Anterior vena cava (tissue), 1 donor: ENCODE results near the genes AKAP3 and KCNA5.

GRCh38 chr12:4450470-4451060, 5.0 kb upstream of the FGF6 start:
- PRO-cap: no peak

DNA sequence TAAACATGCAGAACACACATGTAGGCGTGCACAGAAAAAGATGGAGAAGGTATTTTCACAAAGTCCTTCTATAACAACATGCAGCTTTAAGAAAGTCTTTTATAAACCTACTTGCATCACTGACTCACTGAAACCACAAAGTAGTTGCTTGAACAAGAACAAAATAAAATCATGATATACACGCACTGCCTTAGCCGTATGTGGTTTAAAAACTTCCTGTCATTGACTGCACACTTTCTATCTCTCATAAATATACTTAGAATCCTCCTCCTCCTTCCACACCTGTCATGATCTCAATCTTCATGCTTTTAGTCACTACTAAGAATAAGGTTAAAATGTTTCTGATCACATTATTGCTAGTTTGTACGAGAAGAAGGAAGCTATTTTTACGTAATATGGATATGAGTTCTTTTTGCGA, 31.4 kb downstream of the C12orf4 start:
- PRO-cap: no peak

DNA sequence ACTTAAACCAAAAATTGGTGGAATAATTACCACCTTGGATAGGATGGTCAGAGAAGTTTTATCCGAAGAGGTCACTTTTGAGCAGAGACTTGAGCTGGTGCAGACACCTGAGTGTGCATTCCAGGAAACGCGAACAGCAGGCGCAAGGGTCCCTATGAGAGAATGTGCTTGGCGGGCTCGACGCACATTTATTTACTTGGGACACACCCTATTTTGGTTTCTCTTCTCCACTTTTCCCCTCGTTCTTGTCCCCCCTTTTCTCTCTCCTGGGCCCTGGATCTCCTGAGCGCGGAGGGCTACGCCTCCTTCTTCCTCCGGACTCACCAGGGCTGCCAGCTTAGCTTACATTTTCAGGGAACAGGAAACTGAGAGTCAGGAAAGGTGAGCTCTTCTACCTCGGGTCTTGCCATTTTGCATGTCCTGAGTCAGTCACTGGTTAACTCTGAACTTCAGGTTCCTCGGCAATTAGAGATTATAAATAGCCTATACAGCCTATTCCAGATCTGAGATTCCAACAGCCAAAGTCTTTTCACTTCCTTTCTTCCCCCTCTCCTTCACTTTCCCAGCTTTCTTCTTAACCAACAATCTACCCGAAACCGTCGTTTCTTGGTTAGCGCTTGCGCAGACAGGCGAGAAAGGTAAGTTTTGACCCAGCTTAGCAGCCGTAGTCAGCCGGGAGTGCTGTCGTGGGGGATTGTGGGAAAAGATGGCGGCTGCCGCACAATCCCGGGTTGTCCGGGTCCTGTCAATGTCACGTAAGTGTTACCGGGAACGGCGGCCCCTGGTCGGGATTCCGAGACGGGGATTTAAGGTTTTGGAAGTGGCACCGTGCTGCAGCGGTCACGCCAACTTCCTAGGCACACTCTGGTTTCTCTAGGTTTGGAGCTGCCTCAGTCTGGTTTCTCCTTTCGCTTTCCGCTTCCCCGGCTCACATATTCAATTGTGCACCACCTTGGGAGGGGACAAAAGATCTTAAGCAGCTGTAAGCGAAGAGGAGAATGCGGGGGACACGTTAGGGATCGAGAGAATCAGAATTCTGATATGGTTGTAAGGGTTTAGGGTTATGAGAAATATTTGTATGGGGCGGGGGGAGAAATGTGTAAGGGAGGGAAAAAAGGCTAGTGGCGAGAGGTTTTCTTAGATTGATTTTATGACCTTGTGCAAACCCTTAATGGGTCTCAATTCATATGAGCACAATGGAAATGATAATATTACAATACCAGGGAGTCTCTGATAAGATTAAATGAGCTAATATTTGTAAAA, at the start of gene AKAP3:
AKAP3 (minus strand) TSS at position 631 of the 1,263 bp plus-strand sequence.
- PRO-cap: unidirectional peak, plus-strand start at position 697 of the sequence

GRCh38 chr12:4819601-4820028, 10.5 kb downstream of the KCNA6 start:
- PRO-cap: no peak

- PRO-cap: bidirectional peak, plus-strand start at chr12:5043946, minus-strand start at chr12:5043747
Observed at GRCh38 chr12:5043452-5044243, at the start of gene KCNA5. Gene KCNA5 (plus strand): TSS chr12:5043879.

DNA sequence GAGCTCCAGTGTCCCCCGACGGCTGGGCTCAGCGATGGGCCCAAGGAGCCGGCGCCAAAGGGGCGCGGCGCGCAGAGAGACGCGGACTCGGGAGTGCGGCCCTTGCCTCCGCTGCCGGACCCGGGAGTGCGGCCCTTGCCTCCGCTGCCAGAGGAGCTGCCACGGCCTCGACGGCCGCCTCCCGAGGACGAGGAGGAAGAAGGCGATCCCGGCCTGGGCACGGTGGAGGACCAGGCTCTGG, 485 bp downstream of the KCNA5 start:
- PRO-cap: no peak

GRCh38 chr12:5437633-5438180, 5.8 kb downstream of the NTF3 start:
- PRO-cap: no peak

GRCh38 chr12:5499978-5500654, 68.2 kb downstream of the NTF3 start:
- PRO-cap: no peak

- PRO-cap: no peak
Observed at GRCh38 chr12:5581799-5582291, 149.9 kb downstream of the NTF3 start.

DNA sequence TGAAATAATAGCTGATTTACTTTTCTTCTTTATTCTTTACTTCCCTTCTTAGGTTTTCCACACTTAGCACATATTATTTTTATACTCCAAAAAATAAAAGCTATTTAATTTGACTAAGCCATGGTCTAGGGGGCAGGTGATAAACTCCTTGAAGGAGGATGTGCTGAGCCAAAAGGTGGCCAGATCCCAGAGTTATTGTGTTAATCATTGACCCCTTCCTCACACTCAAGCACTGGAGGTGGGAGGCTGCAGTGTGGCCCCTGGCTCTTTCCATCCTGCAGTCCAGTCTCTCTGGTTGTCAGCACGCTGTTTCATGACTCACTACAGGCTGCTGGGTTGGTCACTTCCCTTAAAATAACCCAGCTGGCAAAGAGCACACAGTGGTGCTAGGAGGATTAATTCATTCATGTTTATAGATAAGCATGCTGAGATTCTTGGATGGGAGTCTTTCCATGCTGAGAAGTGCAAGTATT, 228.9 kb downstream of the ANO2 start:
- PRO-cap: unidirectional peak, minus-strand start at position 284 of the sequence

DNA sequence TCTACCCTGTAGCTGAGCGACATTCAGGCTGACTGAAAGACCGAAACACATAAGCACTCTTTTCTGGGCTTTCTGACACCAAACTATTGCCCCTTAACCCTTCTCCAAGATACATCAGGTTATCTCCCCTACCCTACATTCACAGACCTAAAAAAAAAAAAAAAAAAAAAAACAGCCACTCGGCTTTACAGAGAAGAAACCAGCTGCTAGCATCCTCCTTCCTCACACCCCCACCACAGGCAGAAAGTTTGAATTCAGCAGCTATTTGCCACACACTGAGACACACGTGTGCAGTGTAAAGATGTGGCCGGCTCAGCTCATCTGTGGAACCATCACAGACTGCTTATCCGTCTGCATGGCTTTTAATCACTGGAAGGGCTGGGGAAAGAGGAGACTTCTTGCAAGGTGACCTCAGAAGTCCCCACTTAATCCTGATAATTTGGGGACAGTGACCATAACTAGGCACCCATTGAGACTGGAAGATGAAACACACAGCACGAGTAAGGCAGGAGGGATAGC, 50.1 kb downstream of the VWF start:
- PRO-cap: no peak

- PRO-cap: no peak
Observed at GRCh38 chr12:6088494-6088811, 36.0 kb downstream of the VWF start.

DNA sequence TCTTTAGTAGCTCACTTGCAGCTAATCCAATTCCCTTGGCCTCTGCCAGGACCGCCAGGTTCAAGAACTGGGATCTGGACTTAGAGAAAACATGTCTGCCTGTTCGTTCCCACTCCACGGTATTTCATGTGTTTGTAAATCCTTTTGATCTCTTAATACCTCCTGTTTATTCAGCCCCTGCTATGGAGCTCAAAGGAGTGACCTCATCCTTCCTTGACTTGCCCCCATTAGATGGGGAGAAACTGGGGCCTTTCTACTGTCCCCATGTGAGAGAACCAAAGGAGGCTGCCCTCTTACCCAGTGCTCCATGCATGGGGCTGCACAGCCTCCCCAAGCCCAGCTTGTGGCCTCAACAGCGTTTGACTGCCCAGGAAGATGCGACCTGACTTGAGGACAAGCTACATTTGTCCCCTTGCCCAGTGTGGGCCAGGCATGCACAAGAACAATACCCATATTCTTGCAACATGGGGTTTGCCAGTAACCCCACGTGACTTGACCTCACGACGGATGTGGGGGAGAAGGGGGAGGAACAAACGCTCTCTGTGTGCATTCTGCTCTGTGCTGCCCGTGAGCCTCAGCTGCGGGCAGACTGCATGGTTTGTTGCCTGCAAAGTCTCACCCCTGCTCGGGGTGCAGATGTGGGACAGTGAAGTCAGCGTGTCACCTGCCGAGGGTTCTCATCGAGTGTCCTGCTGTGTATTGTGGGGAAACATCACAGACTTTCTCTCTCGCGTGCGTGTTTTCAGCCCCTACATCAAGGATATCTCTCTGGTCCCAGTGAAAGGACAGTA, 30.4 kb downstream of the CD9 start:
- PRO-cap: no peak

DNA sequence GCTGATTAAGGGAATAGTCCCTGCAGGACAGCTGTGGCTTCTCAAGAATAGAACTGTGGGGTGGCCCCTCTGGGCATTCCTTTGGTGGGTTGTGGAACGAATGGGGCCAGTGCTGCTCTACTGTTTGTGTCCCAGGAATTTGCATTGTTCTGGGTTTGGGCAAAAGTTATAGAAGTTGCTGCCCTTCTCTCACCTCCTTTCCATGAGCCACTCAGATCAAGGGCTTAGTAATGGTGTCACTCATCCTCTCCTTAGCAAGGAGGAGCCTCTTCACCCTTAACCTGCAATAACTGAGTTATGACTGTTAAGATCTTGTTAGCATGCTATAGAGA, 31.3 kb downstream of the CD9 start:
- PRO-cap: no peak

GRCh38 chr12:6264426-6265078, 45.9 kb upstream of the PLEKHG6 start:
- PRO-cap: no peak

DNA sequence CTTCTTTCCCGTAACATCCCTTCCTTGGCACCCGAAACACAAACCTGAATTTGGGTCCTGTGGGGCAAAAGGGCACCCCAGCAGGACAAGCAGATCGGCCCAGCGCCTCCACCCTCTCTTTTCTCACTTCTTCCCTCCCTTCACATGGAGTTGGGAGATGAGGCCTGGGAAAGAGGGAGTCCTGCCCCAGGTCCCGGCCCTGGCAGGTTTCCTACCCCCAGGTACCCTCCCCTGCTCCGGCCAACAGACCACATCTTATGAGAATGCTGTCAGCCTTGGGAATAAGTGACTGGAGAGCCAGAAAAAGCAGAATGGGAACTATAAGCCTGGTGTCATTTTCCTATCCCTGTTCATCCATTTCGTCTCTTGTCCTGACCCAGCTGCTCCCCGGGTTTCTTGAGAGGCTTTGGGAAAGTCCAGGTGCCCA, 13.9 kb downstream of the PLEKHG6 start:
- PRO-cap: no peak

GRCh38 chr12:6330983-6331351, 10.9 kb downstream of the TNFRSF1A start:
- PRO-cap: no peak

DNA sequence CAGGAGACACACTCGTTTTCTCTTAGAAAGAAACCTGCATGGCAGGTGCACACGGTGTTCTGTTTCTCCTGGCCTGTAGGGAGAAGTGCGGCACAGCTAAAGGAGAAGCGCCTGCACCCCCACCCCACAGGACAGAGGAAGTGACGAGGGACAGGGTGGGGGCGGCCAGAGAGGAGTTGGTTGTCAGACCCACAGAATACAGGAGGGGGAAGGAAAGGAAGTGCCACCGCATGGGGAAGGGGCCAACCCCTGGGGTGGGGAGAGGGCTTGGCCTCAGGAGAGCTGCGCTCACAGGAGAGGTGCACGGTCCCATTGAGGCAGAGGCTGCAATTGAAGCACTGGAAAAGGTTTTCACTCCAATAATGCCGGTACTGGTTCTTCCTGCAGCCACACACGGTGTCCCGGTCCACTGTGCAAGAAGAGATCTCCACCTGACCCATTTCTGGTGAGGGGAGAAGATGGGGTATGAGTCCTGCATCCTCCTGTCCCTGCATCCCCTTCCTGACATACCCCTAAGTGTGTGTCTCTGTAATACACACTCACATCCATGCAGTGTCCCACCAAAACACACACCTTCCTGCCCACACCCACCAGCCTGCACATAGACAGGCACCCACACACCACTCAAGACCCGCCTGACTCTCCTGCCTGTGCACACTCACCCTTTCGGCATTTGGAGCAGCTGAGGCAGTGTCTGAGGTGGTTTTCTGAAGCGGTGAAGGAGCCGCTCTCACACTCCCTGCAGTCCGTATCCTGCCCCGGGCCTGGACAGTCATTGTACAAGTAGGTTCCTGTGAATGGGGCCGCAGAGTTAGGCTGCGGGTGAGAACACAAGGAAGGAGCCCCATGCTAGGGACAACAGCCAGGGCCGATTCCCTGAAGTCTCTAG, 8.6 kb downstream of the TNFRSF1A start:
- PRO-cap: no peak

DNA sequence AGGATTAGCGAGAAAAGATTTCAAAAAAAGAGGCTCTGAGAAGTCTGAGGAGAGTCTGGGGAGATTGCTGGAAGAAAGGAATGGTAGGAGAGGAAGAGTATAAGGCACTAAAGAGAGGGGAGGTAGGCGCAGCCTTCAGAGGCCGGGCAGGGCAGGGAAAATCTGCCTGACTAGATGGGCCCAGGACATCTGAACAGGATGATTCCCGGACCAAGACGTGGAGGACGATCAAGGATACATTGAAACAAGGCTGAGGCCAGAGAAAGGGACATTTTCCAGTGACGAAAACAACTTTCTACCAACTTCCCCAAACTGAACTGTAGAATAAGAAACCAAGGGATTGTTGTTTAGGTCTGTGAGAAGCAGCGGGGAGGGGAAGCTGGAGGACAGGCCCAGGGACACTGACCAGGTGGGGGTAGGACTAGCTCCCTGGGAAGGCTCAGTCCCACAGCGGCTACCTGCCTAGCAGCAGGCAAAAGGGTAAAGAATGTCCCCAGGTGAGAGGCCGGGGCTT, 1.2 kb downstream of the TNFRSF1A start:
- PRO-cap: unidirectional peak, plus-strand start at position 358 of the sequence

DNA sequence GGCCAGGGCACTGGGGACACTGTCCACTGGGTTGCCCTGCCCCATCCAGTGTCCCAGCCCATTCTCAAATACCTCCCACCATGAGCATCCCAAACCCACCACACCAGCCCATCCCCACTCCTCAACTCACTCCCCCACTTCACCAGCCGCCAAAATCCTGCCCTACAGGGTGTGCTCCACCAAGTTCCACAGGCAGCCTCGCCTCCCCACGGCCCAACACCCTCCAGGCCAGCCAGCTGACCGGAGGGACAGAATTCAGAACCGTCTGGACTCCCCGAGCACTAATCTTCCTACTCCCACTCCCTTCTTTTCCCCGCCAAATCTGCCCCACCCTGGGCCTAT, 773 bp downstream of the TNFRSF1A start:
- PRO-cap: no peak